Mesangial cell (primary cell): ENCODE measurements around the gene GH1.

GRCh38 chr17:62111039-62111501 is 46.0 kb upstream of the MED13 start:
- RAMPAGE, long total RNA = no peak

DNA sequence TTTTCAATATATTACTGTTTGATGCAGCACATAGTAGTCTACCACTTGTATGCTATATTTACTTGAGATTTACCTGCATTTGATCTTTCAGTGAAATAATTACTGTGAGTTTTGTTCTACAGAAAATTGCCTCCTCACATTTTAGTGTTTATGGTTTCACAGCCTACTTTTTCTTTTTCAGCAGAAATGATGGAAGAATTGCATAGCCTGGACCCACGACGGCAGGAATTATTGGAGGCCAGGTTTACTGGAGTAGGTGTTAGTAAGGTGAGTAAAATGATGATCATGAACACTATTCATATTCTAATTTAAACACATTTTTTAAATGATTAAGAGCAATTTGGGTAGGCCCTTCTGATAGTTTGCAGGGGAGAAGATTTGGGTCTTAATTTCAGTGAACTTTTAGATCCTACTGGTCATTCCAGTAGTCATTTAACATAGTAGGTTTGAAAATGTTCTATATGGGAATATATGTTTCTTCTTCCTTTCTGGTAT is 2.4 kb downstream of the TLK2 start:
- RAMPAGE, long total RNA = no peak

GRCh38 chr17:62627972-62628268 is 450 bp downstream of the MRC2 start:
- RAMPAGE, long total RNA = no peak

DNA sequence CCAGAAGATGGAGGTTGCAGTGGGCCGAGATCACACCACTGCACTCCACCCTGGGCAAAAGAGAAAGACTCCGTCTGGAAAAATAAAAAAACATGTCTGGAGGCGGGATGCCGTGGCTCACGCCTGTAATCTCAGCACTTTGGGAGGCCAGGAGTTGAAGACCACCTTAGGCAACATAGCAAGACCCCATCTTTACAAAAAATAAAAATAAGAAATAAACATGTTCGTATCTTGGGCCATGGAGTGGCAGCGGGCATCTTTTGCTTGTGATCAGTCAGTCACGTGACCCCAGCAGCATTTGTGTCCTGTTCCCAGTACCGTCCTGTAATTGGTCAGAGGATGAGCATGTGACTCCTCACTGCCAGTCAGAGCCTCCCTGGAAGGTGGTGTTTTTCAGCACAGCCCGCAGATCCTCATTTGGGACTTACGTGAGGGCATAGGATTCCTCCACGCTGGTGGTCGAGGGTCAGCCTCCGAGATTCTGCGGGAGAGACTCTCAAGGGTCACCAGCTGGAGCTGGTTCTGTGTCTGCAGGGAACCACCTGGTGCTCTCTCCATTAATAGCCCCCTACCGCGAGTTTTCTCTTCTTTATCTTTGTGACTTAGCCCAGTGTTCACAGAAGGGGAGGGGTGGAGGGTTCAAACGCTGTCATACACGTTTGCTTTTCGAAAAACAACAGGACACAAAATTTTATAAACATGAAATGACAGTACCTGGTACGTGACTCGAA is 17.0 kb downstream of the MRC2 start:
- RAMPAGE, long total RNA = no peak

DNA sequence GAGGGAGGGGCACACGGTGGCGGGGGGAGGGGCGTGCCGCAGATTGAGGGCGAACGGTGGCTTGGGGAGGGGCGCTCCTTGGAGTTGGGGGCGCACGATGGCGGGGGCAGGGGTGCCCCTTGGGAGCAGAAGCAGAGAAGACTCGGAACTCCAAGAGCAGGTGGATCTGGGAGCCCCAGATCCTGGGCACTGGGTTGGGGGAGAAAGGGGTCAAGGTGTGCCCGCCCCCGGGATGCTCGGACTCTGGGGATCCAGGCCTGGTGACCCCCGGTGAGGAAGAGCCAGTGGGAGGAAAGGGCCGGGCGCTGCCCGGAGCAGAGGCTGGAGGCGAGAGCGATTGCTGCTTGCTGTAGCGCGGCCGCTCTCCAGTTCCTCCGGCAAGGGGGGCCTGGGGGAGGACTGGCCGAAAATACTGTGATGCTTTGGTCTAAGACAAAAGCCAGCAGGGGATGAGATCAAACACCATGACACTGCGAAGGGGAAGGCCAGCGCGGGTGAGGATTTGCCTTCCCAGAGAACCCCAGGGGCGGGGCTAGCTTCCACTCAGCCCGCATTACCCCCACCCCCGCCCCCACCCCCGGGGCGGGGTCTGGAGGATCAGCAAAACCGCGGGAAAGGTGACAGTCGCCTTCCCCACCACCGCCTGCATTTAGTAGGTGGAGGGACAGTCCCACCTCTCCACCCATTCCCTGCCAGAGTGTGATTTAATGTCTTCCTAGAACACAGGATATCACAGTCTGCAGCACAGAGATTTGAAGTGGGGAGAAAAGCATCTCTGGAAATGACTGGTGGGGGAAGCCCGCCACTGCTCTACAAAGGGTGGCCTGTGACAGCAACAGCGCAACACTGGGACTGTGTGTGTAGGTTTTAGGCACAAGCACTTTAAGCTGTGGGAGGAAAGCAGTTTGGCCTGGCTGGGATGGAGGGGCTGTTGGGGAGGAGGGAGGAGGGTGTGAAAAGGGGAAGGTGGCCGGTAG is 25.6 kb downstream of the MRC2 start:
- RAMPAGE, long total RNA = no peak

GRCh38 chr17:62671410-62672178 is 44.1 kb downstream of the MRC2 start:
- RAMPAGE, long total RNA = no peak

DNA sequence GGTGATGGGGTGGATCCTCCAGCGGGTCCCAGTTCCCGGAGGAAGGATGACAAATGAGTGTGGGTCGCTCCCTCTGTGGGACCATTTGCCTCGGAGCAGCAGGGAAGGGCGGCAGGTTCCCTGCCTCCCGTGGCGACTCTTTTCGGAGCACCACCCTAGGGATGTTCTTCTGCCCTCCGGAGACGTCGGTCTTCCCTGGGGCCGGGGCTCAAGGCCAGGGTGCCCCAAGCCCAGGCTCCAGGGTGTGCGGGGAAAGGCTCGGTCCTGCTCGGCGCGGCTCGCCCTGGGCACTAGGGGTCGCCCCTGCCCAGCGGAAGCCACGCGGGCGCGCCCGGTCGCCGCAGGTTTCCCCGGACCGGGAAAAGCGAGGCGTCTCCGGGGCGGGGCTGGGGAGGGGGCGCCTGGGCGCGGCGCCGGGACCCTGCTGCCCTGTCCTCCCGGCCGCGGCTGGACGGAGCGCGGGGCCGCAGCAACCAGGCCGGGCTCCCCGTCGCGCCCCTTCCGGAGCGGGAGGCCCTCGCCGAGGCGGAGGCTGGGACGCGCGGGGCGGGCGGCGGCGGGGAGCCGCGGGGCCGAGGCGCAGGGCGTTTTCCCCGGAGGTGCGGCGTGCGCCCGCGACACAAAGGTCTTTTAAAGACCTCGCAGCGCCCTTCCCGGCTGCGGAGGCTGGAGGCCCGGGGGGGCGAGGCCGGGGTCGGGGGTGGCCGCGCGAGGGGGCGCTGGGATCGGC is 76.3 kb downstream of the MRC2 start:
- RAMPAGE, long total RNA = no peak

DNA sequence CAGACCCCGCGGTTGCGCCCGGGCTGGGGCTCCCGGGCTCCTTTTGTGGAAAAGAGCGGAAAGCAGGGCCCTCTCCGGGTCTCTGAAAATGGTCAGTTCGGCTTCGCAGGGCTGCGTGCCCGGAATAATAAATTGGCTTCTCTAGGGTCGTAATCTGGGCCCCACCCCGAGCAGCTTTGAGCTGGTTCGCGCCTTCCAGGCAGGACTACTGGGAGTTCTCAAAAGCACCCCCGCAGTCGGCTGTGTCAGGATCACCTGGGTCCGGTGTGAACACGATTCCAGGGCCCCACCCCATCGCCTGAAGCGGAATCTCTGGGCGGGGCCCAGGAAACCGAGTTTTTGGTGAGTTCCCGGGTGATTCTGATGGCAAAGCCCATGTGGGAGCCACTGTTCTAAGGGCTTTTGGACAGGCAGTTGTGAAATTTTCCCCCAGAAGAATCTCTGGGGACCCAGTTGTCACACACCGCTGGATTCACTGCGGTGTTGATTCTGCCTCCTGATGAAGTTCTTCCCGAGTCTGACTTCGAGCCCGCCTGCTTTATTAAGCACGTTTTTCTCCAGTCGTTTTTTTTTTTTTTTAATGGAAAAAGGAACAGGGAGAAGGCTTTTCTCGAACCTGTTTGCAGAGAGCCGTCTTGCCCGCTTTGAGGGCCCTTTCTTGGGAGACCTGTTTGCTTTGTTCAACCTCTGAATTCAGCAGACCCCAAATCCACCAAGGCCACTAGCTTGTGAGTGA is 77.1 kb downstream of the MRC2 start:
- RAMPAGE, long total RNA = no peak

GRCh38 chr17:62724591-62725264 is 83.4 kb downstream of the MARCHF10 start:
- RAMPAGE, long total RNA = no peak

DNA sequence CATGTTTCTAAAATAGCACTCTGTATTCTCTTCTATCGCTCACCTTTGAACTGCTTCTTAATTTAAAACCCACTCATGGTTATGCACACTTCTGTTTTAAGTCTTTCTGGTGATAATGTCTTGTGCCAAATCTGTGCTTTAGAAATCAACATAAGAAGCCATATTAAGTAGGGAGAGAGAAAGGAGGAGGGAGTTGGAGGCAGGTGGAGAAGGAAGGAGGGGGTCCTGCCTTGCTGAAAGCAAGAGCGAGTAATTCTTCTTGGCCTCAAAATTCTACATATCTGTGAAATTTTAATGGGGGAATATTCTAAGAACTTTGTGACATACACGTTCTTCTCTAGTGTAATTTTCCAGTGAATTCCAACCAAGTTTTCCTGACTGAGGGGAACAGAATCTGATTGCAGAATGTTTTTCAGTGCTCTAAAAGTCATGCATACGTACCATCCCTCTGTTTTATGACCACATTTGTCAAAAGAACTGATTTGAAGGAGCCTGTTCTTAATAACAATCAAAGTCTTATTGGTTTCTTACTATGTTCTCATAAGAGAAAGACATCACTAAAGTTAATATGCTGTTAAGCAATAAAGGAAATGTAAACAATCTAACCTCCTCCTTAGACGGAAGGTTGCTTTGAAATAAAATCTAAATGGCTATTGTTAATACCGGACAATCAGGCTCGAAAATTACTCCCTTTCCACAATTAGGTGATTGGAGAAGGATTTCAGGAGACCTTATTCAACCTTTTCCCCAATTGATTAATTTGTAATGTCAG is 1.5 kb downstream of the MARCHF10 start:
- RAMPAGE, long total RNA = no peak

GRCh38 chr17:62968325-62968828 is 2.3 kb downstream of the TANC2 start:
- RAMPAGE, long total RNA = no peak

- RAMPAGE, long total RNA = no peak
Measured at GRCh38 chr17:63520438-63520913, 2.7 kb upstream of the KCNH6 start.

- RAMPAGE, long total RNA = no peak
Measured at GRCh38 chr17:63668853-63669350, 31.0 kb downstream of the LIMD2 start.

DNA sequence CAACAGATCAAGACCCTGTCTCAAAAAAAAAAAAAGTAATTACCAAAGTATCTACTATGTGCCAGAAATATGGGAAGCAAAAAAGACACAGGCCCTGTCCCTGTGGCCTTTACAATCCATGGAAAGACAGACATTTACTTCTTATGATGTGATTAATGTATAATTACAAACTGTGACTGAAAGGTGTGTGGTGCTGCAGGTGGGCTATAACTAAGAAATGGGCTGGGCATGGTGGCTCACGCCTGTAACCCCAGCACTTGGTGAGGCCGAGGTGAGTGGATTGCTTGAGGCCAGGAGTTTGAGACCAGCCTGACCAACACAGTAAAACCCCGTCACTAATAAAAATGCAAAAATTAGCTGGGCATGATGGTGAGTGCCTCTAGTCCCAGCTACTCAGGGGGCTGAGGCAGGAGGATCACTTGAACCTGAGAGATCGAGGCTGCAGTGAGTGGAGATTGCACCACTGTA is 29.8 kb downstream of the LIMD2 start:
- RAMPAGE, long total RNA = no peak

- RAMPAGE, long total RNA = no peak
Measured at GRCh38 chr17:63697395-63698479, 2.2 kb downstream of the LIMD2 start.

DNA sequence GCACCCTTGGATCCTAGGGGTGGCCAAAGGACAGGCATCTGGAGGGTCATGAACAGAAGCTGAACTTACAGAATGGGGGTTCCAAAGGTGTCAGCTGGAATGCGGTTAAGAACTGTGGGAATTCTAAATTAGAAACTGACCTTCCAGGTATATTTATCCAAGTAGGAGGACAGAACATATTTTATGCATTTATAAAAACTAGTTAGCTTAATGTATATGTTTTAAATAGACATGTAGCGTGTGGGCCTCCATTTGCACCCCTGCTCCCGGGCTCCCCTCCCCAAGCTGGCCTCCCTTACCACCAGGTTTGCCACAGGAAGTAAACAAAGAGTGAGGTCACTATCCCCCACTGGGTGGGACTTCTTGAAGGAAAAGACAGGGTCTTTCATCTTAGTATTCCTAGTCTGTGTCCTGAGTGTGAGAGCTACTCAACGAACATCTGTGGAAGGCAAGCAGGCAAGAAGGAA is 6.3 kb upstream of the LIMD2 start:
- RAMPAGE, long total RNA = no peak

- RAMPAGE, long total RNA = no peak
Measured at GRCh38 chr17:63827960-63828227, 431 bp upstream of the FTSJ3 start.

DNA sequence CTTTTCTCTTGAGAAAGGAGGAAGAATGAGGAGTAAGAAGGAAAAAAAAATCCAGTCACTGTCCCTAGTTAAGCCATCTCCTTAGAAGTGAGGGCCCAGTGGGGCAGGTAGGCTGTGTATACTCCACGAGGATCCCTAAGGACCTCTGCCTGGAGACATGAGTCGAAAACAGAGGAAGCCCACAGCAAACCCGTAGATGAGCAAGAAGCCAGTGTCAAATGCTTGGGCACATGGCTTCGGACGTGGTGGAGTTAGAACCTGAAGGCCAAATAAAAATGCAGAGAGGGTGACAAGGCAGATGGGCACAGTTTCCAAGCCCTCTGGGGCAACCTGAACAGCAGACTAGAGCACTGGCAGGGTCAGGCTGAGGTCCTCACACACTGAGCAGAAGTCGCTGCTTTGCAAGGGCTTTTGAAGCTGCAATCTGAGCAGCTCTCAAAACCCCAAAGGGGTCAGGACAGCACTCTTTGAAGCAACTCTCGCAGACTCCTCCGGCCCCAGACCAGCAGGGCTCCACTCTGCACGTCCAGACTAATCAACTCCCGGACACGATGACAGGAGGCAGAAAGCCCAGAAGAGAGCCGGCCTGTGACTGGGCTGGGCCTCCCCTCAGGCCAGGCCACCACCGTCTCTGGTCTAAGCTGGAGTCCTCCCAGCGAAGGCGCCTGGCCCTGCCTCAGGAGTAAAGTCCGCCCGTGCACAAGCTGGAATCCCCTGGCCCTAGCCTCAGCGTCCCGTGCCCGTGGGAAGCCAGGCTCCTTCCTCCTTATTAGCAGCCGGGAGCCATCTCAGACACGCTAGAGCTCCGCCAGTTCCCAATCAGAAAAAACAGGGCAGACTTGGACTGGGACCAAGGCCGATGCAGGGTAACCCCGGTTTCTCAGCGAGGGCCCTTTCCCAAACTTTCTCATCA is 1.0 kb downstream of the SMARCD2 start:
- RAMPAGE, long total RNA = no peak

DNA sequence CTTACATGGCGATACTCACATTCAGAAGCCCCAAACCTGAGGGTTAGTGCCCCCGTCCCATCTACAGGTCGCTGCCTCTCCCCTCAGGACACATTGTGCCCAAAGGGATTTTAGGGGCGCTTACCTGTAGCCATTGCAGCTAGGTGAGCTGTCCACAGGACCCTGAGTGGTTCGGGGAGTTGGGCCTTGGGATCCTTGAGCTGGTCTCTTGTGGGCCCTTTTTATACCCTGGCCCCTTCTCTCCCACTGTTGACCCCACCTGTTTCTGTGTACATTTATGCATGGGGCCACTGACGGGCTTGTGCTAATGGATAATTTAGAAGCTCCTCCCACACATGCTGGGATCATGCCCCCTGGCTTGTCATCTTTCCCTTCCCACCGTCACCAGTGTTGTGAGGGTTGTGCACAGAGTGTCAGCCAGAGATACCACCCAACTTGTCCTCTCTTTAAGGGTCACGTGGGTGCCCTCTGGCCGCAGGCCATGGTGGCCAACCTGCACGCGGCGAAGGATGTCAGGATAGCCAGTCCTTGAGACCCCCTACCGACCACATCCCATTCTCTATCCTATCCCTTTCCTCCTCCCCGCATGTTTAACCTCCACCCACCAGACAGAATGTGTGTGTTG is at the start of gene GH1:
TSS of gene GH1 (minus strand) at position 197 of the 625 bp plus-strand sequence.
- RAMPAGE, long total RNA = no peak

DNA sequence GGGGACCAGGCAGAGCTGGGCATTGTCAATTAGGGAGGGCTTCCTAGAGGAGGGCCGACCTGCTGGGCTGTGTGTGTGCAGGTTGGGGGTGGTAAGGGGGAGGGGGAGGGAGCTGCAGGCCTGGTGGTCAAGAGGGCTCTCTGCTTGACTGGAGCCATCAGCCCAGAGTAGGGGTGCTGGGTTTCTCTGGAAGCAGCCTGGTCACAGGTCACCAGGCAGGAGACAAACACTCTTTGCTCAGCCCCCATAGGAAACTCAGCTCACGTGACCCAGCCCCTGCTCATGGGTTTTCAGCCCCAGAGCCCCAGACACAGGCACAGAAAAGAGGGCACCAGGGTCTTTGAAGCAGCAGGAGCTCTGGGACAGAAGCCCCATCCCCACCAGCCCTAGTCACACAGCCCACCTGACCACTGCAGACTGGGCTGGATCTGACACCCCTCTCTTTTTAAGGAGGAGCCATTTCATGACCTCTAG is 13.6 kb upstream of the CD79B start:
- RAMPAGE, long total RNA = no peak